Measurements from ENCODE around the genes KCND3, LRIG2 and PHTF1.

DNA sequence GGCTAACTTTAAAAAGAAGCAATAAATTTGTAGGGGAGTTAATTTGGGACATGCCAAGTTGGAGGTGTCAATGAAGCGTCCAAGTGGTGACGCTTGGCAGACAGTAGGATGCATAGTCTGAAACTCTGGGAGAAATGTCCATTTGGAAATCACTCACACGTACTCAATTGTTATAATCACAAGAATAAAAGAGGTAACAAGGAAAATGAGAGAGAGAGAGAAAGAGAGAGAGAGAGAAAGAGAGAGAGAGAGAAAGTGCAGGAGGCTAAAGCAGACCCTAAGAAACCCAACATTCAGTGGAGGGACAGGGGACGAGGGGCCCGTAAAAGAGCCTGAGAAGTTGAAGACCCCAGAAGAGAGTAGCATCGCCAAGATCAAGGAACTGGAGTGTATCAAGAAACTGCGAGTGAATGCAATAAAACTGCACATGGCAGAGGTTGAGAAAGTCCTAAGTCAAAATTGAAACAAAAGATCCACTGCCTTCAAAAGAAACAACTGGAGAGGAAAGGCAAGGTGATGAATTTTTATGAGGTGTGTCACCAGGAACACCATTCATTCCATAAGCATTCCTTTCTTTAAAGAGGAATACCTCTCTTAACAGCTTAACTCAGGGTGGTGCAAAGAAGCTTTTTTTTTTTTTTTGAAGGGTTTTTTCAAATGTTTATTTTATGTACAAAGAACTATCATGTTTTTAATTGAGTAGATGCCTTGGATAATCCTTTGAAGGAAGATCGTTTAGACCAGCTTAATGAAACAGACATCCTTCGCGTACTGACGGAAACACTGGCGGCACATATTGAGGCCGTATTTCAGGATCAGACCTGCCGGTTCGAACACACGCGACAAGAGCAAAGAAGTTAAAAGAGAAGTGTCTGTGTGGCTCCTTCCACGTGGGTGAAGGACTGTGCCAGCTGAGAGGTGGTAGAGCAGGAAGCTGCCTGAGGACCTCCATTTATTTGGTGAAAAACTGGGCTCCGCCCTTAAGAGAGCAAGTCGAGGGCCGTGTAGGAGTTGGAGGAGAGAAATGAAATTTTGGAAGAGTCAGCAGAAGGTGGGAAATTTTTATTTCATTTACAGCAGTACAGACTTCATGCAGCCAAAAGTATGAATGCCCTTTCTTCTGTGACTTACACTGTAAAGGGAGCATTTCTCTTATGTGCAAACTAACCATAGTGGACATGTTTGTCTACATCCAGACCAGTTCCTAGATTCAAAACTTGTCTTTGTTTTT, 38.4 kb upstream of the ADORA3 start:
- PRO-cap, result no peak
- RAMPAGE, long total RNA, result no peak

DNA sequence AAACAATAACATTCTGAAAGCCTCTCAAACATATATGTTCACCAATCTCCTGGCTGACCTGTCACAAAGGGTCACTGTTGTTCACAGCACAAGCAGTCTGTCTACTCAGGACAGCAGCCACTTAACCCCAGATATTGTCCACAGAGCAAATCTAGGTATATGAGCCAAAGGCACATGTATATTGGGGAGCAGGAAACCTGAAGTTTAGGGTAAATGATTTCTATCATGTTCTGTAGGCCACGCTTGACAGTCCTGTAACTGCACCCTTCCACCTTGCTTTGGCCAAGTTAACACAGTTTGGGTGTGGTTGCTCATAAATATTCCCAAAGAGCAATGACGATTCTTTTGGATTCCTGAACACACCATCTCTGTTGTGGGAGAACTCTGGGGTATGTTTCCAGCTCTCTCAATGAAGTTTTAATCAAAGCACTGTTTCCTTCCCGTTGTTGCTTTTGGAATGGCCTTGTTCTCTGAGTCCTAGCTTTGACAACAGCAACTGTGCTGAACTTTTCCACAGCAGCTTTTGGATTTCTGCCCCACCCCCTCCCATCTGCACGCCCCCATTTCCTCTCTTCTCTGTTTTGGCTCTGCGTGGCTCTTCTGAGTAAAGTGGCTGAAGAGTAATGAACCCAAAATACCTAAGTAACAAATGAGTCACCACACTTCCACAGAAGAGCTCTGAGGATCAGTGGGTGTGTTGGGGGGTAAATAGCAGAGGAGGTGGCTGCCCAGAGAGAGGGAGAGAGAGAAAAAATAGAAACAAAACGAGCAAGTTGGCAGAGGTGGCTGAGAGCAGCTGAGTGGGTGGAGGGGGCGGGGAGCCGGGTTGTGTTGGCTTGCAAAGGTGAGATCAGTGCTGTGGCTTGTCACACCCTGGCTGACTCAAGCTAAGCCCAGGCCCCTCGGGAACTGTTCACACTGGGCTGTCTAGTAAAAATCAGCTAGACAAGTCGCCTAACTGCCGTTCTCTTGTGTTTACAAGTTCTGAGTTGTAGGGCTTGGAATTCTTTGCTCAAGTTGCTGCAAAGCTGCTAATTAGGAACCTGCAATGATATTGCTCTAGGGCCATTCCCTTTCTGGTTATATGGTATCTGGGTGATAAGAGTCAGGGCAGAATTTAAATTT, 27.0 kb upstream of the RAP1A start:
- PRO-cap, result no peak
- RAMPAGE, long total RNA, result no peak

DNA sequence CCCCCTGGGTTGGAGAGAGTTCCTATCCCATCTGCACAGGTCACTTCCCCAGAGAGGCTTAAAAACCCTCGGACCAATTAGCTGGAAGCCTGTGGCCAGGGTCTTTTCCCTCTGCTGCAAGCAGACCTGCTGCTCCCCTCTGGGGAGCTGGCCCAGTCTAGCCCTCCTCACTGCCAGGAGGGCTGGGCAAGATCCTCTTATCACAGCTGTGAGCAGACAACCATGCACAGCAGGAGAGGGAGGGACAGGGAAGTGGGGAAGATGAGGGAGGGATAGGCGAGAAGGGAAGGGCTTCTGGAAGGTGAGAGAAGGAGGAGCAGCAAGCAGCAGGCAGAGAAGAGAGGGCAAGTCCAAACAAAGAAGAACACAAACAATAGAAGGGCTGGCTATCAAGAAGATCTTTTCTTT, 40.9 kb downstream of the KCND3 start:
- PRO-cap, result no peak
- RAMPAGE, long total RNA, result no peak

- PRO-cap, result no peak
- RAMPAGE, long total RNA, result no peak
Observed at GRCh38 chr1:111987561-111987926, 1.9 kb downstream of the KCND3 start.

- PRO-cap, result no peak
- RAMPAGE, long total RNA, result no peak
Observed at GRCh38 chr1:111989593-111990442, at the start of gene KCND3. Gene KCND3, minus strand, starts transcription at chr1:111989668.

GRCh38 chr1:112359650-112360949, 35.9 kb upstream of the CTTNBP2NL start:
- PRO-cap, result no peak
- RAMPAGE, long total RNA, result no peak

DNA sequence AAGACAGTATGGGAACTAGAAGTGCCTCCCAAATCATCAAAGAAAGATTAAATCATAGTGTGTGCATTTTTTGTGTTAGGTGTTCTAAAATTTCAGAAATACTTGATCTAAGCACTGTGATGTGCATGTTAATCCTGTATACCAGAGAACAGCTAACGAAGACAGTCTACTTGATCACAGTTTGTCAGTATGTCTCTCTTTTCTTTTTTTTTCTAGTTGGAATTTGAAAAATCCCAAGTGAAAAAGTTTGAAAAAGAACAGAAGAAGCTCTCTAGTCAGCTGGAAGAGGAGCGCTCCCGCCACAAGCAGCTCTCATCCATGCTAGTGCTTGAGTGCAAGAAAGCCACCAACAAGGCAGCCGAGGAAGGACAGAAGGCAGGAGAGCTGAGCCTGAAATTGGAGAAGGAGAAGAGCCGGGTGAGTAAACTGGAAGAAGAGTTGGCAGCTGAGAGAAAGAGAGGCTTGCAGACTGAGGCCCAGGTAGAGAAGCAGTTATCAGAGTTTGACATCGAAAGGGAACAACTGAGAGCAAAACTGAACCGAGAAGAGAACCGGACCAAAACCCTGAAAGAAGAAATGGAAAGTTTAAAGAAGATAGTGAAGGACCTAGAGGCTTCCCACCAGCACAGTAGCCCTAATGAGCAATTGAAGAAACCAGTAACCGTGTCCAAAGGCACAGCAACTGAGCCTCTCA, 52.9 kb upstream of the WNT2B start:
- PRO-cap, result no peak
- RAMPAGE, long total RNA, result no peak

- PRO-cap, result no peak
- RAMPAGE, long total RNA, result no peak
Observed at GRCh38 chr1:112507839-112508459, 816 bp upstream of the WNT2B start.

- PRO-cap, result no peak
- RAMPAGE, long total RNA, result no peak
Observed at GRCh38 chr1:112512853-112513716, 4.3 kb downstream of the WNT2B start.

GRCh38 chr1:112704047-112704481, 2.9 kb downstream of the RHOC start:
- PRO-cap, result no peak
- RAMPAGE, long total RNA, result no peak

DNA sequence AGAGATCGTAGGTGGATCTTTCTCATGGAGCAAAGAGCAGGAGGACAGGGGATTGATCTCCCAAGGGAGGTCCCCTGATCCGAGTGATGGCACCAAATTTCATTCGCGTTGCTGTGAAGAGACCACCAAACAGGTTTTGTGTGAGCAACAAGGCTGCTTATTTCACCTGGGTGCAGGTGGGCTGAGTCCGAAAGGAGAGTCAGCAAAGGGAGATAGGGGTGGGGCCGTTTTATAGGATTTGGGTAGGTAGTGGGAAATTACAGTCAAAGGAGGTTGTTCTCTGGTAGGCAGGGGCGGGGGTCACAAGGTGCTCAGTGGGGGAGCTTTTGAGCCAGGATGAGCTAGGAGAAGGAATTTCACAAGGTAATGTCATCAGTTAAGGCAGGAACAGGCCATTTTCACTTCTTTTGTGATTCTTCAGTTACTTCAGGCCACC, 106.9 kb downstream of the TAFA3 start:
- PRO-cap, result no peak
- RAMPAGE, long total RNA, result no peak

DNA sequence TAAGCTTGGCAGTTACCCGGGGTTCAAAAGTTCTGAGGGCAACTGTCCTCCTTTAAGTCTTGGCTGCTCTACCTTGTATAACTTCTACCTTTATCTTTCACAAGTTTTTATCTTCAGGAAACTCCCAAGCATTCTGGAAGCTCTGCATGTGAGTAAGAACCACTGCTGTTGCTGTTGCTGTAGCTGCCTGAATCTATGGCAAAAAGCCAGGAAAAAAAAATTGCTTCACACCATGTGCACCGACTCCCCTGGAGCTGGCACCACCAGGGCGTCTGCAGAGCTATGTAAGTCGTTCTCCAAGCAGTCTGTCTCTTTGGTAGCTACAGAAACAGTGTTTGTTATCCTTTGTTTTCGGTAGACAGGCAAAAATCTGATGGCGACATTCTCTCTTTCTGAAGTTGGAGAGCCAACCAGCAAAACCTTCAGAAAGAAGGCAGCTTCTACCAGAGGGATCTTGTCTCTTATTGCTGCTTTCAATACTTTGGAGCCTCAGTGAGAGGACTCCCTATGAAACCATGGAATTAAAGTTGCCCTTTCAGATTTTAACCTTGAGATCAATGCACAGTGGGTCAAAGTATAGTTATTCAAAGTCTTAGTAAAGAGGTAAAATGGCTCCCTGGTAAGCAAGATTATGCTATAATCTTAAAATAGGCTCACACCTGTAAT, 43.0 kb upstream of the SLC16A1 start:
- PRO-cap, result no peak
- RAMPAGE, long total RNA, result no peak

- PRO-cap, result no peak
- RAMPAGE, long total RNA, result no peak
Observed at GRCh38 chr1:113072937-113073801, at the start of gene LRIG2. Gene LRIG2, plus strand, starts transcription at chr1:113073198.

GRCh38 chr1:113210051-113210643, 137.1 kb downstream of the LRIG2 start:
- PRO-cap, result no peak
- RAMPAGE, long total RNA, result no peak

- PRO-cap, result no peak
- RAMPAGE, long total RNA, result no peak
Observed at GRCh38 chr1:113526082-113526680, 135.9 kb downstream of the MAGI3 start.

- PRO-cap, result no peak
- RAMPAGE, long total RNA, result no peak
Observed at GRCh38 chr1:113719426-113719971, 39.8 kb downstream of the PHTF1 start.

- PRO-cap, result no peak
- RAMPAGE, long total RNA, result no peak
Observed at GRCh38 chr1:113759350-113760484, at the start of gene PHTF1. Gene PHTF1, minus strand, starts transcription at chr1:113759486.

- PRO-cap, result no peak
- RAMPAGE, long total RNA, result no peak
Observed at GRCh38 chr1:113783541-113784056, 24.3 kb upstream of the PHTF1 start.

DNA sequence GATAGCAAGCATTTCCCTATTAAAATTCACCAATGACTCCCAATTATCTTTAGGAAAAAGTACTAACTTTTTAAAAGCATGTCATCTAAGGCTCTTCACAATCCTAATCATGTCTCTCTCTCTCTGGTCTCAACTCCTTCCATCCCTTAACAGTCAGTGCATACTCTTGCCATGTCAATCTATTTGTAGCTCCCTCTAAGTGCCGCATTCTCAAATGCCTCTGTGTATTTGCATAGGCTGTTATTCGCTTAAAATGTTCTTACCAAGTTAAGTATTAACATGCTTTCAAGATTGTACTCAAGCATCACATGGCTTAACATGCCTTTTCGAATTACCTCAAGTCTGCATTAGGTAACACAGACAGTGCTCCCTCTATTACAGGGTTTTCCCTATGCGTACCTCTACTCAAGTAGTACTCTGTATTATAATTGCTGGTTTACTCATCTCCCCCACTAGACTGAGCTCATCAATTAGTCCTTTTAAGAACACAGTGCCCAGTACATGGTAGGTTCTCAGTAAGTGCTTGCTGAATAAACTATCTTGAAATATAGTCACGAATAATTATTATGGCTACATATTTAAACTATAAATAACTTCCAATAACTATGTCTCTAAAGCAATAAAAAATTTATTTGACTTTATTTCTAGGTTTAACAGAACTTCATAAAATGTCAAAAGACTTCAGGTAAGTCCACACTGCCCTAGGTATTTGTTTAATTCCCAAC, 17.8 kb downstream of the RSBN1 start:
- PRO-cap, result no peak
- RAMPAGE, long total RNA, result no peak

DNA sequence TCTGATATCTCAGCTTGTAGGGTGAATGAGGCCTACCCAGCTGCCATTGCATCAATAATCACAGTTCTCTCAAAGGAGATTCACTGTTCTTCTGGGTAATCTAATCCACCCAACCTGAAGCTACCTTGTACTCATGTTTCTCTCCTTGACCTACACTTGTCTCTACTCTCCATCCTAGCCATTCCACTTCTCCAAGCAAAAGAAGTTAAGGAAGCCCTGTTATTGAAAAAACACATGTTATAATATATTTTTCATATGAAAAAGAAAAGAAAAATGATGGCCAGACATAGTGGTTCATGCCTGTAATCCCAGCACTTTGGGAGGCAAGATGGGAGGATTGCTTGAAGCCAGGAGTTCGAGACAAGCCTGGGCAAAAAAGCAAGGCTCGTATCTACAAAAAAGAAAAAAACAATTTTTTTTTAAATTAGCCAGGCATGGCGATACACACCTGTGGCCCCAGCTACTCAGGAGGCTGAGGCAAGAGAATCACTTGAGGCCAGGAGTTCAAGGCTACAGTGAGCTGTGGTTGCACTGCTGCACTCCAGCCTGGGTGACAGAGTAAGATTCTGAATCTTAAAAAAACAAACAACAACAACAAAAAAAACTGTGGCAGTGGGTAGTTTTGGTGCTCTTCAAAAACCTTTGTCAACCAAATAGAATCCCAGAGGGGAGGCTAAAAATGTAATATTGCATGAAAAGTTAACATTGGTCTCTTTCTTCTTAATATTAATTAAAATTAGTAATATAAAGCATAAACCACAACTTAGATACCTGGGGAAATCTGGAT, 16.7 kb downstream of the BCL2L15 start:
- PRO-cap, result no peak
- RAMPAGE, long total RNA, result no peak

Measured in spinal cord (tissue), 3 donors.